ENCODE measurements around a stretch of chr6.

GRCh38 chr6:10404101-10405122 is 10.5 kb downstream of the TFAP2A start:
- RRBS, result 38% methylated on average over 10 of the region's 107 CpGs

DNA sequence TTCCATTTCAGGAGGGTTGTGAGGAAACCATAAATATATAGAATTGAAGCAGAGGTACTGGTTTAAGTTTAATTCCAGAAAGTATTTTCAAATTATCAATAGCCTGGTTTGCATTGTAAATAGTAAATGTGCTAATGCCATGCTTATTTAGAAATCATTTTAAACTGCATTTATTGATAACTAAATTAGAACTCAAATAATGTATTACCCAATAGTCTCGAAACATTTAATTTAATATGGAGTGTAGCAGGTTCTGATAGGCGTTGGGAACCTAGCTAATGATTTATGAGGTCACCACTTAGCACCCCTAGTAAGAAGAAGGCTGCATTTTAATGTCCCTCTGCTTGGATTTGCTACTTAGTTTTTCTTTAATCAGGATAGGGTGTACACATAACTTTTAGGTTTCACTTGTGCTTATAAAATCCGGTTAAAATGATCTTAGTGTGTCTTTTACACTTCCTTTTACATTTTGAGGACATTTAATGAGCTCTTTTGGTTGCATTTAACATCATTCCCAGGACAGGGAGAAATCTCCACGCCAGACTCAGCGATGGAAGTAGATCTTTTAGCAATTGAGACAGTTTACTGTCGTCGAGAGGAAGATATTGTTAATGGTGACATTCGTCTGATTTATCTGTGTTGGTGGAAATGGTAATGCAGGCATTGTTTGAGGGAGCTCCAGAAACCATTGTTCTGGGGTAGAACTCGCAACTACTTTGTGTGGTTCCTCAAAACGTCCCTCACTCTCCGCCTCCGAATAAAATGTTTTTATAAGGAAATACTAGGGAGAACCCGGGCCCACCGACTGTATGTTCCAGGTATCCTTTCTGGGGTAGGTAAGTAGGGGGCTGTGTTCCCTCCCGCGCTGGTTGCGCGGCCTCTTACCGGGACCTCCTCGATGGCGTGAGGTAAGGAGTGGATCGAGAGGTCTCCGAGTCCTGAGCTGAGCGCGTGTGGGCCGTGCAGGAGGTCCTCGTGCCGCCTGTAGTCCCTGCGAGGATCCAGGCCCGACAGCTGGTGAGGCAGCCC is 5.5 kb downstream of the TFAP2A start:
- RRBS, result 20% methylated on average over 7 of the region's 30 CpGs

DNA sequence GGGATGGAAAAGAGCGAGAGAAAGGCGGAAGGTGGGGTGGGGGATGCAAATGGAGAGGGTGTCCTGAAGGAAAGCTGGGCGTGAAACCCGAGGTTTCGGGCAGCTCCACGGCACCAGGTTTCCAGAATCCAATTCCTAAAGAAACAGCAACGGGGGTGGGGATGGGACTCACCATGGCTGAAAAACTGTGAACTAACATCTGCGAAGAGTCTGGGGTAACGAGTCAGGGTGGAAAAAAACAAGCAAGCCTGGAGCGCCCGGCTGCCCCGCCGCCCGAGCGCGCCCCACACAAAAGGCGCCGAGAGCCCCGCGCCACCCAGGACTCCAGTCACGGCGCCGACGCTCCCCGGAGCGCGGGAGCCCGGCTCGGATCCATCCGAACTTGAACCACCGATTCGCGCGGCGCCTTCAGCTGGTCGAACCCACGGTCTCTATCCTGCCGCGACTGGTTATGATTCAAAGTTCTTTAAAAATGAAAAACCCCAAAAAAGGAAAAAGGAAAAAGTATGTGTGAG is 3.4 kb downstream of the TFAP2A start:
- RRBS, result 37% methylated on average over 11 of the region's 39 CpGs

GRCh38 chr6:10418740-10419913 is 4.3 kb upstream of the TFAP2A start:
- RRBS, result no CpG with 5 or more reads among the region's 70 CpGs

DNA sequence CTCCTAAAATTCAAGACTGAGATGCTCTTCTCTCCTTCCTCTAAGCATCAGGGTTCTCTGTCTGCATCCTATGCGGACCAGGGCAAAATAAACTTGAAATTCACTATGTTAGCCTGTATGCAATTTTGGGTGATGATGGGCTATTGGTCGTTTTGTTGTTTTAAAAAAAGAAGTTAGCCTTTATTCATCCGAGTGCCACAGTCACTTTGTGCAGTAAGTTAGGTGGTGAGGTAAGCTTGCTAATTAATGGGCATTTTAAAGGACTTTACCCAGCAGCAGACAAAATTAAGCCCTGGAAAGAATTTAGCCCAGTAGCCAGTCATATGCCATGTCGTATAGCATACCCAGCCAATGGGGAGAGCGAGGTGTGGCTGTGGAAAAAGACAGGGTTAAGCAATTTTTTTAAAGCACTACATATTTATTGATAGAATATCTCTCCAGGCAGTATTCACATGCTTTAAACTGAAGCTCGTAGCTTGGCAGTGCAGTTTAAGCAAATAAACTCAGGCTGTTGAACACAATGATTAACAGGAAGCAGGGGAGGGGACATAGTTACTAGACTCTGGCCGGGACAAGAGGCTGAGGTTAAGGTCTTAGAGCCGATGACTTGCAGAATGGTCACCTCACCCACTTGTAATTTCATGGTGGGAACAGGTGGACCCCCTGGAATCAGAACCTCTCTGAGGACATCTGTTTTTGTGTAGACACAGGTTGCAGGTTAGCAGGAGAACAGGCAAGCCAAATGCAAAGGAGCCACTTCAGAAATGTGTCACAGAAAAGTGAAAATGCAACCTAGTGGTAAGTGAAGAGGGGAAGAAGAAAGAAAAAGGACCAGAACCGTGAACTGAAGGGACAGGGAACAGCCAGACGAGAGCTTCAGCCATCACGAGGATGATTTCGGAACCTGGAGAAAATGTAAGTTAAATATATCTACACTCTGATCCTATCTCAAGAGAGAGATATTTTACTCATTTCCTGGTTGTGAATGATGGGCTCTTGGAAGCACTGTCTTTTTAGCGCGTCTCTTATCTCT is 7.1 kb downstream of the GCNT2 start:
- RRBS, result no CpG with 5 or more reads among the region's 14 CpGs

DNA sequence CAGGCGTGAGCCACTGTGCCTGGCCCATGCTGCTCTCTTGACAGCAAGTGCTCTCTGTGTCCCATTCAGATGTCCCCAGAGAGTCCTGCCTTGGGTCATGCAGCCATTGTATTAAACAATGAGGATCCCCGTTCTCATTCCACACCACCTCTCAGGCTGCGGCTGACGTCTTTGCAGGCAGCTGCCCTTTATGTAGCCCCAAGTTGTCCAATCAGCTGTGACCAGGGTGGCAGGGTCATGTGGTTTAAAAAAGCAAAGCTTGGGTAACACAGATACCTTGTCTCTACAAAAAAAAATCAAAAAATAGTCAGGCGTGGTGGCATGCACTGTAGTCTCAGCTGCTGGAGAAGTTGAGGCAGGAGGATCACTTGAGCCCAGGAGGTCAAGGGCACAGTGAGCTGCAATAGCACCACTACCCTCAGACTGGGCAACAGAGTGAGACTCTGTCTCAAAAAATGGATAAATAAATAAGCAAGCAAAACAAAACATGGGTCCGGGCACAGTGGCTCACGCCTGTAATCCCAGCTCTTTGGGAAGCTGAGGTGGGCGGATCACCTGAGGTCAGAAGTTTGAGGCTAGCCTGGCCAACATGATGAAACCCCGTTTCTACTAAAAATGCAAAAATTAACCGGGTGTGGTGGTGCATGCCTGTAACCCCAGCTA is 13.4 kb downstream of the GCNT2 start:
- RRBS, result no CpG with 5 or more reads among the region's 10 CpGs

GRCh38 chr6:10559166-10560064 is 38.3 kb downstream of the GCNT2 start:
- RRBS, result no CpG with 5 or more reads among the region's 8 CpGs

- RRBS, result no CpG with 5 or more reads among the region's 3 CpGs
Measured at GRCh38 chr6:10591619-10592014, 70.5 kb downstream of the GCNT2 start.

GRCh38 chr6:10659039-10659709 is 35.2 kb downstream of the C6orf52 start:
- RRBS, result no CpG with 5 or more reads among the region's 23 CpGs

DNA sequence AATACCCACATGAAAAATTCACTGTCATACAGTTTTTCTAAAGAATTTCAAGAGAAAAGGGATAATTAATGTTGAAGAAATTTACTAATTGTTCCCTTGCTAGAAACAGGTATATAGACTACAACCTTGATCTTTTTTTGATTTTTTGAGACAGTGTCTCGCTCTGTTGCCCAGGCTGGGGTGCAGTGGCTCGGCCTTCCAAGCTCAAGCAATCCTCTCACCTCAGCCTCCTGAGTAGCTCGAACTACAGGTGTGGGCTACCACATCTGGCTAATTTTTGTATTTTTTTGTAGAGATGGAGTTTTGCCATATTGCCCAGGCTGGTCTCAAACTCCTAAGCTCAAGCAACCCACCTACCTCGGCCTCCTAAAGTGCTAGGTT is 40.3 kb downstream of the TMEM14B start:
- RRBS, result no CpG with 5 or more reads among the region's 4 CpGs

DNA sequence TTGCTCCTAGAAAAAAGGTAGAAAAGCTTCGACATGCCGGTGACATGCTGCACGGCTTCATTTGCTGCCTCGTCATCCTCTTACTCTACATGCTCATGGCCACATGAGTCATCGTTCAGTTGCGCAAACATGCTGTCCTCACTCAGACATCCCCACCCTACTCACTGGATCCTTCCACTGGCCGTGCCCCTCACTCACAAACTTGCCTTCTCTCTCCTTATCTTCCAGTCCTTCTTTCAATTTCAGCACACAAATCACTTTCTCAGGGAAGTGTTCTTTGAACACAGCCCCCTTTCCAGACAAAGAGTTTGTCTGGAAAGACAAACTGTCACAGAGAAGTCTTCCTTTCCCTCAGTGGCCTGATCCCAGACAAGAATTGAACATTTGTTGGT is 32.3 kb upstream of the ERVFRD-1 start:
- RRBS, result no CpG with 5 or more reads among the region's 7 CpGs

DNA sequence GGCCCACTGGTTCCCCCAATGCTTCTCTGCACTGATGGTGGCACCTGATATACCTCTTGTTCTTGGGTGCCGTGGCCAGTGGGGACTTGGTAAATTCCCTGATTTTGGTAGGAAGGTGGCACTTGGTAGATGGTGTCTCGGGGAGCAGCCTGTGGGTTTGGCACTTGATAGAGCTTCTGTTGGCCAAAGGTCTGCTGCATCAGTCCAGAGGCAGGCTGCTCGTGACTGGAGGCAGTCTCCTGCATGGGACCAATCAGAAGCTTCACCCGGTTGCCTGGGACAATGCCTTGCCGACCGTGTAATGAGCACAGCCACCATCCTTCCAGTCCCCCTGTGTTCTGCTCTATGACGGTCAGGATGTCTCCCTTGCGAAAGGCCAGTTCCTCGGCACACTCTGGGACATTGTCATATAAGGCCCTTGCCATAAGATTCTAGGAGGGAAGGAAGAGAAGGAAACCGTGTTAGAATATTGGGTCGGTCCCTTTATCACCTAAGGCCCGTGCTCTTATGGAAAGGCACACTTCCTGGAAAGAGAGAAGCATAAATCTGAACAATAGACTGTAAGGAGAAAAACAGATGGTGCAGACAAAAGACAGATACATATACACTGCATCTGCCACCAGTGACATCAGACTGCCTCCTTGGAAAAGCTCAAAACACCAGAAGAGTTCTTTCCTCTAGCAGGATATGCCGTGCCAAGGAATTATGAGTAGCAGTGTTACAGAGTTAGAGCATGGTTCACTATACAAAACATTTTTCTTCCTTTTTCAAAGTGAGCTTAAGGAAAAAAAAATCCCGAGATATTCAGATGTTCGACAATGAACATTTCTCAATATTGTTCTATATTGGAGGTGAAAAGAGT is 18.9 kb downstream of the NEDD9 start:
- RRBS, result no CpG with 5 or more reads among the region's 15 CpGs

GRCh38 chr6:11282647-11283202 is 50.3 kb upstream of the NEDD9 start:
- RRBS, result no CpG with 5 or more reads among the region's 8 CpGs

DNA sequence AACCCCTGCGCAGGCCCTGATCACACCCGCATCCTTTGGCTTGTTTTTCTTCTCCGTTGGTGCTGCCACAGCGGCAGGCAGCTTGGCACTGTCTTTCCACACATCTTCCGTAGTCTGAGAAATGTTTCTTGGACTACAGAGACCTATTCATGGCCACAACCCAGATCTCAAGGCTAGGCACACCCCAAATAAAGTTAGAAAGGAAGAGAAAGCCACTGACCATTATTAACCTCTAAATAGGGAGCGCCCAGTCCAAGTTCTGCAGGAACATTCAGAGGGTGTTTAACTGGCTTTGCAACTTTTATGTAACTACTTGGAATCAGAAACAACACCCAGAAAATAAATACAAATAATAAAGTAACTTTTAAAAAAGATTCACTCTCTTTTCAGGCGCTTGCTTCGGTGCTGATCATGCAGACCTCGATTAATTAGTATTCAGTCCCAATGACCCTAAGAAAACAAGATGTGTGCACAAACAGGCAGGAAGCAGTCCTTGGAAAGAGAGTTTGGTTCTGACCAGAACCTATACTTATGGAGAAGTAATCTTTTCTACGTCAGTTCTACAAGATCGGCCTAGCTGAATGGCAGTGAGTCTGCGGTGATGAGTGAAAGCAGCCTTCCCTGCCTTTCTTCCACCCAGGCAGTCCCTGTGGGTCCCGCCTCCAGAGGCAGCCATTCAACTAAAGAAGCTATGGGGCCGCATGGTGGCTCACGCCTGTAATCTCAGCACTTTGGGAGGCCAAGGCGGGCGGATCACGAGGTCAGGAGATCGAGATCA is 125.0 kb upstream of the NEDD9 start:
- RRBS, result no CpG with 5 or more reads among the region's 19 CpGs

- RRBS, result no CpG with 5 or more reads among the region's 1 CpG
Measured at GRCh38 chr6:11398526-11398918, 139.0 kb upstream of the TMEM170B start.

- RRBS, result no CpG with 5 or more reads among the region's 1 CpG
Measured at GRCh38 chr6:11423530-11423966, 114.0 kb upstream of the TMEM170B start.

DNA sequence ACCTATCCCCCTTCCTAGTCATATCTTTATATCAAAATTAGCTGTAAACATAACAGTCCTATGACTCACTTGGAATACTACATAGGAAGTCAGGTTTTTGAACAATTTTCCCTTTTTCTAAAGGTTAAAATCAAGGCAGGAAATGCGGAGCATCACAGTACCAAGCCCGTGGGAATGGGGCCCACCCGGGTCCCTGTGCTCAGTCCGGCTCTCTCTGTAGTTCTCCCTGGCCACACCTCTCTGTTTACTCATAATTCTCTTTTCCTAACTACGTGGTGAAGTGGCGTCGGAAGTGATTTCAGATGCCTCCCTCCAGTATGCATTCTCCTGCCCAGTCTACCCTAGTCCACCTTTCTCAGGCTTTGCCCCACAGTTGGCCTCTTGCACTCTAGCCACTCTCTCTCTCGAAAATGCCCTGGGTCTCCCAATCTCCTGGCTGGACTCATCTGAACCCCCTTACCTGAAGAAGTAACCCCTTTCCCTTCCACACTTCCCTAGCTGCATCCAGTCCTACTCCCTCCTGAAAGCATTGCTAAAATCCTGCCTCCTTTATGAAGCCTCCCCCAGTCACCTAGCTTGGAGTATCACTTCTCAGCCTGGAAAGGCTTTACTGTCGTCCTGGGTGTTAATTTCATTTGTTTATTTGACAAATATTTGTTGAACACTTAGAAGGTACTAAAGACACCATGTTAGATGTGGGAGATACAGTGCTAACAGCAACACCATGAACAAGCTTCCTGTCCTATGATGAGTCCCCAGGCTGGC is 109.5 kb upstream of the TMEM170B start:
- RRBS, result no CpG with 5 or more reads among the region's 9 CpGs

- RRBS, result no CpG with 5 or more reads among the region's 12 CpGs
Measured at GRCh38 chr6:11451979-11452546, 85.5 kb upstream of the TMEM170B start.

GRCh38 chr6:11548820-11549346 is 11.3 kb downstream of the TMEM170B start:
- RRBS, result no CpG with 5 or more reads among the region's 5 CpGs

- RRBS, result no CpG with 5 or more reads among the region's 1 CpG
Measured at GRCh38 chr6:11552390-11552859, 14.9 kb downstream of the TMEM170B start.